Neural cell (in vitro differentiated cells): ENCODE measurements around the genes CD58 and IGSF3.

DNA sequence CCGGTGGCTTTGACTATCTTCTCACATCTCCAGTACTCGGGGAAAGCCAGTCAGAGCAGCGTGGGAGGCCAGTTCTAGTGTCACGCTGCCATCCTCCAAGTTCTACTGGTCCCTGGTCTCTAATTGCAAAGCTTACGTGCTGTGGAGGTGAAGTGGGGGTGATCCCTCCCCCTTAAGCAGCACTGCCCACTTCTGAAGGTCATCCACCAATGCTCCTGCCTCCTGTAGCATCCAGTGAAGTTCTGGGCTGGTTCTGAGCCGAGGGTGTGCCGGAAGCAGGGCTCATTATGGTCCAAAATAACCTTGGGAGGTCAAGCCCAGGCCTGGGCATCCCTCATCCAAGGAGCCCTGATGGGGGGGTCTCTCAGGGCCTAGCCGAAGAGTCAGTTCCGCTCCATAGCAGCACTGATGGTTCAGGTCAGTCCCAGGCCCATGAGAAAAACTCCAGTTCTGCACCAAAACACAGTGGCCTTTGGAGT lies 94.9 kb downstream of the CD58 start:
- RAMPAGE, long total RNA: no peak

DNA sequence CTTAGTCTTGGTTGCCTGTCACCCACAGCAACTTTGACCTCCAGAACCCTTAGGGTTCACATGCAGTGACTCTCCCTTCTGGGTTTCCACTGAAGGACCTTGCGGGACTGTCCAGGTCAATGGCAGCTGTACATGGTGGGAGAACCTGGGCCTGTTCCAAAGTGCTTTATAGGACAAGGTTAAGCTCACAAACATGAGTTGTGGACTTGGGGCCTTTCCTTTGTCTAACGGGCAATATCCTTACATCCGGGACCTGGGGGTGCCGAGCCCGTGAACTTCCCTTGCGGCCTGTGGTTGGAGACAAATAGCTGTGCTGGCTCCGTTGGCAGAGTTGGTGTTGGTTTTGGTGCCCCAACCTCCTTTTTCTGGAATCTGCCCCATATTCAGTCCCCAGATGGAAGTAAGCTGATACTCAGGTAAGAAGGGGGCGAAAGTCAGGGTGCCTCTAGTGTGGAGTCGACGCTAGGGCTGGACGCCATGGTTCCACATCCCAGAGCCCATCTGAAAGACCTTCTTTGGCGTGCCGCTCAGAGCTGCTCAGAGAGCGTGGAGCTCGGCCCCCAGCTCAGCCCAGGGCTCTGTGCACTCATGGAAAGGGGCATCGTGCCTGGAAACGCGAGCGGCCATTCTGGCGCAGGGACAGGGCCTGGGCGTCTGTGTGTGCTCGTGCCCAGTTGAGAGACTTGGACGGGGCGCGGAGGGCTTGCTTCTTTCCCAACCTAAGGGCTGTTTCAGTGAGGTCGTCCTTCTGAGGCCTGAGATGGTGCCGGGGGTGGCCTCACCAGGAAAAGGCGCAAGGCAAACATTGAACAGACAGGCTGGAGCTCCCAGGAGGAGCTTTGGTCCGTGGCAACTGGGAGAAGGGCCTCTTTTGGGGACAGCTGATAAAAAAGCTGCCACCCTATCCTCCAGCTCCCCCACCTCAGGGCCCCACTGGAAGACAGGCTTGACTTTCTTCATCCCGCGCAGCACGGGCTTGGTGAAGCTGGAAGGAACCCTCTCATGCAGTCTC lies 77.4 kb downstream of the CD58 start:
- RAMPAGE, long total RNA: no peak

DNA sequence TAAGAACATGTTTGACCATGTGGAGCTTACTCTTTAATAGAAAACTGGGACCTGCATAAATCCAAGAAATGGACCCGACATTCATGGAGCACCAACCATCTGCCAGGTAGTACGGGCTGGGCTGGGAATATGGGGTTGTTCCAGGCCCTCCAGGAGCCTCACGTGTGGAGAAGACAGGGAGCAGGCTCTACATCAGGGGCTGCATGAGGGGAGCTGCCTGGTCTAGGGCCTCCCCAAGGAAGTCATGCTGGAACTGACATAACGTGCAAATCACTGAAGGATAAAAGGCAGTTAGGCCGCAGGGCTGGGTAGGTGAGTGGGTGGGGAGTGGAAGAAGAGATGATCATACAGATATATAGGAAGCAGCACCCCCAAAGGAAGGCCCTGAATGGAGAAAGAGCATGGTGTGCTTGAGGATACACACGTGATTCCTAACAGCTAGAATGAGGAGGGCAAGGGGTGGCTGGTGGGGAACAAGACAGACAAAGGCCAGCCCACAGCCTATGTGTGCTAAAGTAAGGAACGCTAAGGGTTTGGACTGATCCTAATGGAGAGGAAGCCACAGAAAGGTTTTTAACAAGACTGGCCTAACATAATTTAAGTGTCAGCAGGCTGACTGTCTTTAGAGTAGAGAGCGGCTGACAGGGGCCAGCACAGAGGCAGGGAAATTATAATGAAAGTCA lies 26.0 kb downstream of the CD58 start:
- RAMPAGE, long total RNA: no peak

GRCh38 chr1:116556188-116557361 lies 14.3 kb downstream of the CD58 start:
- RAMPAGE, long total RNA: no peak

- RAMPAGE, long total RNA: no peak
These were observed 12.7 kb downstream of the CD58 start for GRCh38 chr1:116557999-116558565.

DNA sequence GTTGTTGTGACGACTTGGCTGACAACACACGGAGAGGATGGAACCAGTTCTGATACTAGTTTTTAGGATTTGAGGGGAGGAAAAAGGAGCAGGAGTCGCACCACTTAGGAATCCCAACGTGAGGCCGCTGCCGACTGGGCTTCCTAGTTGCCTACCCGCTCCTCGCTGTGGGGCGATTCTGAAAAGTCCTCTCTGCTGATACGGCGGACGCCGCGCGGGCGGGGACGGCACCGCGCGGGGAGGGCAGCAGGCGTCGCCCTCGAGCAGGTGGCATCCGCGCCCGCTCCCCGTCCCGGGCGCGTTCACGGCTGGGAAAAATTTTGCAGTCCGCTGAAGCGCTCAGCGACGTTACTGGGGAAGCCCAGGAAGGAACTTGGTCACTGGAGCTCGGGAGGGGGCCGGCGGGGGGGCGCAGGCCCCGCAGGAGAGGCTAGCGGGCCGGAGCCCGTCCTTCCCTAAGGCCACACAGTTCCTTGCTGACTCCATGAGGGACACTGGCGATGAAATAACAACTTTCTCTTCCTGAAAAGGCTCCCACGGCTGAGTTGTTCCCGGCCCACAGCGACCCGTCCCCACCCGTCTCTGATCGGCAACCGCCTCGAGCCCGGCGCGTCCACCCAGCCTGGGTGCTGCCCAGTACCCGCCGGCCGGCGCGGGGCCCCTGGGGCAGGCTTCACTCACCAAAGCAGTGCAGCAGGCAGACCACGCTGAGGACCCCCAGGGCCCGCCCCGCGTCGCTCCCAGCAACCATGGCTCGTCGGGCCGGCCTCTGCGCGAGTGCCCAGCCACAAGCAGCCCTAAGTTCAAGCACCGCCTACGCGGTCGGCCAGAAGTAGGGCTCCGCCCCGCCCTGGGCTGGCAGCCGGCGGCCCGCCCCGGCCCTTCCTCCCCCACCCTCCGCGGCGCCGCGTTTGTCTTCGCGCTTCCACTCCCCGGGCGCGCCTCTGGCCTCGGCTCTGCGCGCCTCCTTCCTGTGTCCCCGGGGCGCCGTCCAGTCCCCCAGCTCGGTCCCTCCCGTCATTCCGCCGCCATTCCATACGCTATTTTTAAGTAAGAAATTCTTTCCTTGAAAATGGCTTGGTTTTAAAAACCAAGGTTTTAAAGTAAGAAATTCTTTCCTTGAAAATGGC lies at the start of gene CD58:
TSS of gene CD58 (minus strand) at position 805 of the 1,130 bp plus-strand sequence.
- RAMPAGE, long total RNA: no peak

DNA sequence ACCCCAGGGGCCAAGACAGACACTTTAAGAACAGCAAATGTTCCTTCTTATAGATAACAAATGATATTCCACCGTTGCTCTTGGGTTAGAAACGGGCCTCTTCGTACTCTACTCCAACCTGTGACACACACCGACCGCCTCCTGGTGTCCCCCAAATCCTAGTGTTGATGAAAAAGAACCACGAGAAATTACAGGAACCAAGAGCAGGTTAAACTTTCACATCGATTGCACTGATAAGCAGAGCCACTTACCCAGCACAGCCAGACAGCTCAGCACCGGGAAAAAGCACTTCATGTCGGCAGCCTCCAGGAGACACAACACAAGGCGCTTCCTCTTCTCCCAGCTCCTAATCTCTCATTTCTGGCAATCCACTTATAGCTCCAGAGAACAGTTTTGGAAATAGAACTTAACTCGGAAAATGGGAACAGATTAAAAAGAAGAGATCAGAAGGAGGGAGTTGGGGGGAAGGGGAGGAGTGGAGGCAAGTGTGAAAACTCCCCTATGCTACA lies 1.4 kb downstream of the IGSF3 start:
- RAMPAGE, long total RNA: no peak

DNA sequence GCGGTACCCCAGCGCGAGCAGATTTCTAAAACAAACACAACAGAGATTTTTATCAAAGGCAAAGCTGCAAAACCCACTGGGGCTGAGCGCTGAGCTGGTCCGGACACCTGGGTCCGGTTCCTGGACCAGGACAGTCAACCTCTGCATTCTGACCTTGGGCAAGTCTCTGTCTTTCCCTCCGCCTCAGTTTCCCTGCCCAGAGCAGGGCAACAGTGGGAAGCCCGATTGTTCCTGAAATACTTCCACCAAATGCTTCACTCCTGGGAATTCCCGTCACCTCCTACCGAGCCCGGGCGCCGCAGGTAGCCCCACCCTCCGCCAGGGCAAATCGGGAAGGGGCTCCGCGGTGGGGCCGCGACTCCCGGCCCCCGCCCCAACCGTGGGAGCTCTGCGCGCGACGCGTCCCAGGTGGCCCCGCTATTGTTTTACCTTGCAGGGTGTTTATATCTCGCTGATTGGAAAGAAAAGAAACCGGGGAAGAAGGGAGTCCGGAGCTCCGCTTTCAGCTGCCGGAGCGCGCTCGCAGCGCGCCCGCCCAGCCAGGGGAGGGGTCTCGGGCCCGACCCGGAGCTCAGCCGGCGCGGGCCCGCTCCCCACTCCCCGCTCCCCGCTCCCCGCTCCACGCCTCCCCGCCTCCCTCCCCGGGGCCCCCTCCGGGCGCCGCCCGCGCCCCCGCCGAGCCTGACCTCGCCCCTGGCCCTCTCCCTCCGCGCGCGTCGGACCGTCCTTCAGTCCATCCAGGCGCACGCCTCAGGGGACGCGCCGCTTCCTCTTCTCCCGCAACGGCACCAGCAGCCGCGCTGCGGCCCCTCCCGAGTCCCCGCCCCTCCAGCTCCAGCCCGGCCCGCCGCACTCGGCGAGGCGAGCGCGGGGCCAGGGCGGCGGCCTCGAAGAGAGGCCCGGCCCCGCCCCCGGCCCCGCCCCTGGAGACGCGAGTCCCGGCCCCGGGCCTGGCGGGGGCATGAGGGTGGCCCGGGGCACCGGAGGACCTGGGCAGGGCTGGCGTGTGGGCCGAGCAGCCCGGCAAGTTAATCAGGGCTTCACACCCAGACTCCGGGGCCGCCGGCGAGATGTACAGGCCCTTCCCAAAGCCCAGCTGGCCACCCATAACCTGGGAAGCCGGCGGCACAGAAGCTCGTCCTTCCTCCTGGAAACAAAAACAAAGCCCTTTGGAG lies at the start of gene IGSF3:
TSS of gene IGSF3 (minus strand) at position 802 of the 1,175 bp plus-strand sequence.
- RAMPAGE, long total RNA: start-site peak on the minus strand centred at position 506 of the sequence, 66 bp wide, 182 and 122 reads in 2 replicates; start-site peak on the minus strand centred at position 817 of the sequence, 122 bp wide, 503 and 805 reads in 2 replicates

DNA sequence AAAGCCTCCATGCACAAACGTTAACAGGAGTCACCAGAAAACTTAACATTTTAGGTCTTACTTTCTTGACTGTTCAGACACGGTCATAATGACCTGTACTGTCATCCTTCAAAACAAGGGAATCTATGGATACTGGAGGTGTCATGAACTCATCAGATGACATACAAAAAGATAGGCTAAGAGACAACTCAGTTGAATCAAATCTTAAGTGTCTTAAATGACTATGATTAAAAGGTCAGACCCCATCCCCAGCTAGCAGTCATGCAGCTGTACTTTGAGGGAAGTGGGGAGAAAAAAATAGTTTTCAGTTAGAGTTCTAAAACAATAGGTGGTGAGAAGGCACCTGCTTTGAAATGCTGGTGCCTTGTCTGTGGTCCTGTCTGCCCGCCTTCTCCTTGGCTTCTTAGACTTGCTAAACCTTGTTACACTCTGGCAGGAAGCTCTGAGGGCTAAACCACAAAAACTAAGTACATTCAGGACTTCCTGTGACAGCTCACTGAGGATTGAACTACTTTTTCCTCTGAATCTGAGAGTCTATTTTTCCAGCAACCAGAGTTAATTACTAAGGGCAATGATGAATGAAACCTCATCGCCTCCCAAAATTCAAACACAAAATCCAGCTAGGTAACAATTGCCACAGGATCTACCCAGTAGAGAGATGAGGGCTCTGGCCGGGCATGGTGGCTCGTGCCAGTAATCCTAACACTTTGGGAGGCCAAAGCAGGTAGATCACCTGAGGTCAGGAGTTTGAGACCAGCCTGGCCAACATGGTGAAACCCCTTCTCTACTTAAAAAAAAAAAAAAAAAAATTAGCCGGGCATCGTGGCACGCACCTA lies 15.4 kb downstream of the CD2 start:
- RAMPAGE, long total RNA: no peak

GRCh38 chr1:116824666-116824926 lies 70.4 kb downstream of the CD2 start:
- RAMPAGE, long total RNA: no peak

GRCh38 chr1:116914946-116915770 lies 5.4 kb downstream of the PTGFRN start:
- RAMPAGE, long total RNA: no peak

DNA sequence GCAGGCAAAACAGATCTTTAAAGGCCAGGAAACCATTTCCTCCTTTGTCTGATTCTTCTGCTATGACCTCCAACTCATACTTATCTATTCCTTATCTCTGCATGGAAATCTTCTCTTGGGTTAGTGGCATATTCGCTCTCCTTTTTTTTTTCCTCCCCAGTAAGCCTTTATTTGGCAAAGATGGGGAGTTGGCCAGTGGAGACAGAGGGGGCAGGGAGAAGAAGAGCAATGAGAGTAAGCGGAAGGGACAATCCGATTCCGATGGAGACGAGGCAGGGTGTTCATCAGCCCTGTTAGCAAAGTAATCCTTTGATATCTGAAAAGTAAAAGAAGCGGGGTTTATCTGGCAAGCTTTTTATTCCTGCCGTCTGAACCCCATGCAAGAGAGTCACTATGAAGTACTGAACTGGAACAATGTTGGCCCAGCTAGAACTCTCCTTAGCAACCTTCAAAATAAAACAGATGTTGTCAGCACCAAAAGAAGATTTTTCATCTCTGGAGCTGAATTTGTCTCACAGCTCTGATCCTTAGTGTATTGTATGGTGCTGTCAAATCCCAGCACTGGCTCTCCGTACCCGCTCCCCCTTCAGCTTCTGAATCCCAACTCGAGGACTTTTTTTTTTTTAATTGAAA lies 40.9 kb downstream of the PTGFRN start:
- RAMPAGE, long total RNA: no peak

- RAMPAGE, long total RNA: no peak
These were observed 8.6 kb upstream of the TTF2 start for GRCh38 chr1:117051297-117052160.

DNA sequence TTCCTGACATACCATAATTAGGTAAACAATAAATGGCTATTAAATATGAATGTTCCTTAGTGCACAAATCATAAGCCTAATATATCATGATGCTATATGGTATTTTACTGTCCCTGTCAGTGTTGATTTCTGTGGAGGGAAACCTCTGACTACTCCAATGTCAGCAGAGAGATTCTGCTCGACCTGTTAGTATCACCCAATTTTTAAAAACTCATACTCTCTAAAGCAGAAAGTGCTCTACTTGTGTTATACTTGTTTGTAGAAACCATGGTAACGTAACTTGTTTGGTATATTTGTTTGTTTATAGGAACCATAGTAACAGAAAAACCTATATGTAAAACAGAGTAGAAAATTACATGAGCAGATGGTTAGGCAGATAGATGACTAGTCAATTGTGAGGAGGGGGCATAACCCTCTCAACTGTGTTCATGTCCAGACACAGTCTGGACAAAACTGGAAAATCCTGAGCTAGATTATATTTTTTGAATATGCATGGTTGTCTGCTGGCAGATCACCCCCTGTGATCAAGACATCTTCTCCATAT lies 6.7 kb downstream of the TRIM45 start:
- RAMPAGE, long total RNA: no peak

DNA sequence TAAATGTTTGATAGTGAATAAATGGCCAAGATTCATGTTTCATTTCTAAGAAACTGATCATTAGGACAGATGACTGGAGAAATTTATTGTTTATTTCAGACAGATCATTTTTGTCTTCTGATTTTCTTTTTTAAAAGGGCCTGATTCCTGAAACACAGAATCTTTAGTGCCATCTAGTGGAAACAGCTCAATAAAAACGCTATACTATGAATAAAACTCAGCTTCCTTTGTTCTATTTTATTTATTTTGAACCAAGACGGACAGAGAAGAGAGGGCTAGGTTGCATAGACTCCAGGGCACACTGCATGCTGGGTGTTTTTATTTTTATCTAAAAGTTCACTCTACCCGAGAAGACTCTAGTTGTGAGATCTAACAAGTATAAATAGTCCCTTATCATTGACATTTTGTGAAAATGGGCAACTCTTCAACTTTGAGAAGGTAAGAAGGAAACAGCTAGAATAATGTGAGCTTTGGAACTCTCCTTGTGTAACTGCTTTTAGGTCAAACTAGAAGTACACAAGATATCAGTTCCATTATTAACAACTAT lies 7.1 kb upstream of the TRIM45 start:
- RAMPAGE, long total RNA: no peak

DNA sequence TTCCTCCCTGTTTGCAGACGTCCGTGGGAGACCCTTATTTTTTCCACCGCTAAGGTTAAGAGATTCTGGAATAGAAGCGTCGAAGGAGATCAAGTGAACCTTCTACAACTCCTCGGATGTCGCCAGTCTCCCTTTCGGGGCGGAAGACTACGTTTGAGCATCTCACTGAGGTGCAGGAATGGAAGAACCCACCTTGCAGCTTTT lies 325 bp downstream of the MAN1A2 start:
- RAMPAGE, long total RNA: no peak

DNA sequence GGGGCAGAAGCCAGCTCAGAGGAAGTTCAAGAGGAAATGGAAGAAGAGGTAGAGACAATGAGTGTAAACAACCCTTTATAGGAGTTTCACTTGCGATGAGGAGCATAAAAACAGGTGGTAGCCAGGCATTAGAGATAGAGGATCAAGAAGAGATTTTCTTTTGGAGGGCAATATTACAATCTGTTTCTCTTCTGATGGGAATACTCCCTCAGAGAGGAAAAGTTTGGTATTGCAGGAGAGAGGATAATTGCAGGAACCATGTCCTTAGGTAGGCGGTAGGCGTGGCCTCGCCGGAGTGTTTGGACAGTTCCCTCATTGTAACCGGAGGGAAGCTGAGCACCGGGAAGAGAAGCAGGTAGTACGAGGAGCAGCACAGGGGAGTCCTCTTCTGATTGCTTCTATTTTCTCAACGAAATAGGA lies 68.4 kb upstream of the TENT5C start:
- RAMPAGE, long total RNA: no peak

DNA sequence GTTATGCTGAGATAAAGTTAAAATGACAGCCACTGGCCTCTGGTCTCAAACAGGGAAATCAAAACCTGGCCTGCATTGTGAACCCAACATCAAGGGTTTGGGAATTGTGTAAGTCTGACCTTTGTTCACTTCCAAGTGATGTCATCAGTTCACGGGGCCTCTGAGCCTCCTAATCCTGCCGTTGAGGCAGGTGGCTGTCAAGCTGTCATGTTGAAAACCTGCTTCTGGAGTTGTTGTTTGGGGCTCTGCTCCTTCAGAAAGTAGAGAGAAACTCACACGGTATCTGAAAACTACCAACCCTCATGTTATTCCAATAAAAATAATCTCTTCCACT lies 61.0 kb upstream of the TENT5C start:
- RAMPAGE, long total RNA: no peak

DNA sequence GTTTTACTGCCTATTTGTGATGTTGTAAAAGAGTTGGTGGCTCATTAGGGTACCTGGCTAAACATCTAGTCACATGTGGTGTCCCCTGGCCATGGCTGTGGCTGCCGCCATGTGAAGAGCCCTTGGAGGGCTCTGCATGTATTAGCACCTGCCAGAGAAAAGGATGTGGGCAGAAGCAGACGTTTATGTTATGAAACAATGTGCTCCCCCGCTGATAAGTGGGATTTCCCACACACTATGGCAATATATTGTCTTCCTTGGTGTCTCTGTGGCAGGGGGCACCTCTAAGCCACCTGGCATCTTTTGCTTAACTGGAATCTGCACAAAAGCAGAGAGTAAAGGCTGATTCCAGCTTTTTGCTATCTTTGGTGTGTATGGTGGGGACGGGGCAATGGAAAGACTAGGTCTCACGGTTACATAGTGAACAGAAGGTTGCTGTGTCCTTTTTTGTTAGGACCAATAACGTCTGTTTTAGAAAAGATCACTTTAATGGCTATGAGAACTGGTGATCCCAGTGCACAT lies 9.7 kb downstream of the TENT5C start:
- RAMPAGE, long total RNA: no peak

GRCh38 chr1:117630105-117630423 lies 24.2 kb downstream of the TENT5C start:
- RAMPAGE, long total RNA: no peak